PC-3 (cell line): ENCODE measurements around a stretch of chr11.

GRCh38 chr11:94876600-94877248, 96.6 kb downstream of the CWC15 start:
- RAMPAGE, long total RNA, result no peak

DNA sequence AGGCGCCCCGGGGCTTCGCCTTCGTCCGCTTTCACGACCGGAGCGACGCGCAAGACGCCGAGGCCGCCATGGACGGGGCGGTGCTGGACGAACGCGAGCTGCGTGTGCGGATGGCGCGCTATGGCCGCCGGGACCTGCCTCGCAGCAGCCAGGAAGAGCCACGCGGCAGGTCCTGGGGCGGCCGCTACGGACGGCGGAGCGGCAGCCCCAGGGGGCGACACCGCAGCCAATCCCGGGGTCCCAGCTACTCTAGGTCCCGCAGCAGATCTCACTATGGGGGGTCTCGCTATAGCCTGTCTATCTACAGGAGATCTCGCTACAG, 12.6 kb downstream of the KDM4E start:
- RAMPAGE, long total RNA, result no peak

DNA sequence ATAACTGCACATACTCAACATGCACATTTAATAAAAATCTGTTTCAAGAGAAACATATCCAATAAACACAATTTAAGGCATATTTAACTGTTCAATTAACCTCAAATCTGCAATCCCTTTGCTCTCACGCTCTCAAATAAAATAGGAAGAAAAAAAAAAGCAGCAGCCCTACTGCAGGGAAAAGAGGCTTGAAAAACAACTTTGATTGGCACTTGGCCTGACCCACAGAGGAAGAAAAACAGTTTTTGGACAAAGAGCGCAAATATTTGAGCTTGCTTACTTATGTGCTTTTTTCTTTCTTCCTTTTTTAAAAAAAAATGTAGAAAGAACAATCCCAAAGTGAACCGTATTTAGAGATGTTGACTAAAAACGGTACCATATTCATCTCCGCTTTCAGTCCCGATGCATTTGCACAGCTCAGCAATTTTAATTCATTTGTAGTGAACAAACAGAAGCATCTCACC, 1.6 kb downstream of the SESN3 start:
- RAMPAGE, long total RNA, result no peak

- RAMPAGE, long total RNA, result no peak
Observed at GRCh38 chr11:95242303-95243193, 11.5 kb upstream of the SESN3 start.

DNA sequence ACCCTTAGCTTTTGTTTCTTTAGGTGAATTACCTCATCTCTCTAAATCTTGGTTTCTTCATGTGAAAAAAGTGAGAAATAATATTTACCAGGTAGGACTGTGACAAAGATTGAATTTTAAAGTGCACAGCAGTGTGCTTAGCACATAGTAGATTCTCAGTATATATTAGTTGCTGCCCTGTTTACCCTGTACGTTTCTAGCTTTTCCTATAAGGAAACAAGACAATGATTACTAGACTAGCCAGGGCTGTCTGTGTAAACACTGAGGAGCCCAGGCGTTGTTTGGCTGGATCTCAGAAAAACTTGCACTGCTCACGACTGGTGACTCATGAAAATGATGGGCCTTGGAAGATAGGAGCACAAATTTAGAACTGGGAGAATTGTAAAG, 277.0 kb downstream of the FAM76B start:
- RAMPAGE, long total RNA, result no peak

DNA sequence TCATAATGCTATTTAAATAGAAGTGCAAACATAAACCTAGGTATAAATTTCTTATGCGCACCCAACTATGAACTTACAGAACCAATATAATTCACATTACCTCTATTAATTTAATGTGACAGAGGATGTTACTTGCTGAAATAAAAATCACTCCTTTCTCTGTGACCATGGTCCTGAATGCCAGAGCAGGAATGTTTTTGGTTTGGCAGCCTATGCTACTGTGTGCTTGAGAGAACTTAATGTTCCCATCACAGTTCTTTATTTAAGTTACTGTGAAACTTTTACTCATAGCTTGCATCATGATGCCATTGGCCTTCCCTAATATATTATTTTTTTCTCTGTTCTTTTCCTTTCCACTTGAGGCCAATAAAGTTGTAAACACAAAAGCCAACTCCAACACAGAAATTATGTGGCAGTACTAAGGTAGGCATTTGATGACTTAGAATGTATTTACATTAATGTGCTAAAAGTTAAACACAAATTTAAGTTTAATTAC, 142.2 kb downstream of the FAM76B start:
- RAMPAGE, long total RNA, result no peak

GRCh38 chr11:95682693-95683025, 106.9 kb downstream of the FAM76B start:
- RAMPAGE, long total RNA, result no peak

DNA sequence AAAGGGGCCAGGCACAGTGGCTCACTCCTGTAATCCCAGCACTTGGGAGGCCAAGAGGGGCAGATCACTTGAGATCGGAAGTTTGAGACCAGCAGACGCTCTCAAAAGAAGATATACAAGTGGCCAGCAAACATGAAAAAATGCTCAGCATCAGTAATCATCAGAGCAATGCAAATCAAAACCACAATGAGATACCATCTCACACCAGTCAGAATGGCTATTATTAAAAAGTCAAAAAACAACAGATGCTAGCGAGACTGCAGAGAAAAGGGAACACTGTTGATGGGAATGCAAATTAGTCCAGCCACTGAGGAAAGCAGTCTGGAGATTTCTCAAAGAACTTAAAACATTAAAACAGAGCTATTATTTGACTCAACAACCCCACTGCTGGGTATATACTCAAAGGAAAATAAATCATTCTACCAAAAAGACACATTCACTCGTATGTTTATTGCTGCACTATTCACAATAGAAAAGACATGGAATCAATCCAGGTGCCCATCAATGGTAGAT, 96.6 kb downstream of the FAM76B start:
- RAMPAGE, long total RNA, result no peak

GRCh38 chr11:95711181-95711515, 78.4 kb downstream of the FAM76B start:
- RAMPAGE, long total RNA, result no peak

GRCh38 chr11:95790624-95791412, 520 bp downstream of the CEP57 start:
- RAMPAGE, long total RNA, result no peak

DNA sequence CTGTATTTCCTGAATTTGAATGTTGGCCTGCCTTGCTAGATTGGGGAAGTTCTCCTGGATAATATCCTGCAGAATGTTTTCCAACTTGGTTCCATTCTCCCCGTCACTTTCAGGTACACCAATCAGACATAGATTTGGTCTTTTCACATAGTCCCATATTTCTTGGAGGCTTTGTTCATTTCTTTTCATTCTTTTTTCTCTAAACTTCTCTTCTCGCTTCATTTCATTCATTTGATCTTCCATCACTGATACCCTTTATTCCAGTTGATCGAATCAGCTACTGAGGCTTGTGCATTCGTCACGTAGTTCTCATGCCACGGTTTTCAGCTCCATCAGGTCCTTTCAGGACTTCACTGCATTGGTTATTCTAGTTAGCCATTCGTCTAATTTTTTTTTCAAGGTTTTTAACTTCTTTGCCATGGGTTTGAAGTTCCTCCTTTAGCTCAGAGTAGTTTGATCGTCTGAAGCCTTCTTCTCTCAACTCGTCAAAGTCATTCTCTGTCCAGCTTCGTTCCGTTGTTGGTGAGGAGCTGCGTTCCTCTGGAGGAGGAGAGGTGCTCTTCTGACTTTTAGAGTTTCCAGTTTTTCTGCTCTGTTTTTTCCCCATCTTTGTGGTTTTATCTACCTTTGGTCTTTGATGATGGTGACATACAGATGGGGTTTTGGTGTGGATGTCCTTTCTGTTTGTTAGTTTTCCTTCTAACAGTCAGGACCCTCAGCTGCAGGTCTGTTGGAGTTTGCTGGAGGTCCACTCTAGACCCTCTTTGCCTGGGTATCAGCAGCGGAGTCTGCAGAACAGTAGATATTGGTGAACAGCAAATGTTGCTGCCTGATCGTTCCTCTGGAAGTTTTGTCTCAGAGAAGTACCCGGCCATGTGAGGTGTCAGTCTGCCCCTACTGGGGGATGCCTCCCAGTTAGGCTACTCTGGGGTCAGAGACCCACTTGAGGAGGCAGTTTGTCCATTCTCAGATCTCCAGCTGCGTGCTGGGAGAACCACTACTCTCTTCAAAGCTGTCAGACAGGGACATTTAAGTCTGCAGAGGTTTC, 48.5 kb downstream of the MTMR2 start:
- RAMPAGE, long total RNA, result no peak

- RAMPAGE, long total RNA, result no peak
Observed at GRCh38 chr11:95924803-95925675, 1.1 kb upstream of the MTMR2 start.

GRCh38 chr11:96000794-96001442, 77.0 kb upstream of the MTMR2 start:
- RAMPAGE, long total RNA, result no peak

- RAMPAGE, long total RNA, result no peak
Observed at GRCh38 chr11:96150915-96151543, 192.0 kb downstream of the MAML2 start.

DNA sequence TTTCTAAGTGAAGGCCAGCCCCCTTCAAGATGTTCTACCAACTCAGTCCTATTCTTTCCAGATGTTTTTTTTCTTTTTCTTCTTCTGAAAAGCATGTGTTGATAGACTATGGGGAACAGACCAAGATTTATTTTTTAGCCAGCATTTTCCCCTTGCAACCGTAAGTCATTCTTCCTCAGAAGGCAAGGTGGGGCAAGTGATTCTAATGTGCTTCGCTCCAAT, 83.9 kb downstream of the MAML2 start:
- RAMPAGE, long total RNA, result no peak

DNA sequence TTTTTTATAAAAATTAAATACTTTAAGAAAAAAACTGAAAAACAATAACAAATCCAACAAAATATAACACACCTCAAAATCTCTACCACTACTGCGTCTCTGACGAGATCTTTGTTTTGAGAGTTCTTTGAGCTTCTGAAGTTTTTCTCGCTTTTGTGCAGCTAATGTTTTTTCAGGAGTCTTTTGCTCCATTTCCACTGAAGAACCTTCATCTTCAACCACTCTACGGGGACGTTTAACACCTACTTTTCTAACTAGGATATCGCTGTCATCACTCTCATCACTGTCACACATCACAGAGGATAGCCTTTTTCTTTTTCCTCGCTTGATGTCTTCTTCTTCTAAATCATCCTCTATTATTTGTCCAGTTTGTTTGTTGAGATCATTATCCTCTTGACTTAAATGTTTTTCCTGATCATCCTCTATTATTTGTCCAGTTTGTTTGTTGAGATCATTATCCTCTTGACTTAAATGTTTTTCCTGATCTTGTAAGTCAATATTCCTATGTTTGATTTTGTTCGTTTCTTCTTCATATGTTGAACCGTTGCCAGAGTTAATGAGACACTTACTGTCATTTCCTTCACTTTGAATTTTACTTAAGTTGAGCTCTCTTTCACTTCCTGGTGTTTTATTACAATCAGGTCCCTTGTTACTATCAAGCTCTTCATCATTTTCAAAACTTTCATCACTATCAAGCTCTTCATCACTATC, 5.7 kb downstream of the CCDC82 start:
- RAMPAGE, long total RNA, result no peak

DNA sequence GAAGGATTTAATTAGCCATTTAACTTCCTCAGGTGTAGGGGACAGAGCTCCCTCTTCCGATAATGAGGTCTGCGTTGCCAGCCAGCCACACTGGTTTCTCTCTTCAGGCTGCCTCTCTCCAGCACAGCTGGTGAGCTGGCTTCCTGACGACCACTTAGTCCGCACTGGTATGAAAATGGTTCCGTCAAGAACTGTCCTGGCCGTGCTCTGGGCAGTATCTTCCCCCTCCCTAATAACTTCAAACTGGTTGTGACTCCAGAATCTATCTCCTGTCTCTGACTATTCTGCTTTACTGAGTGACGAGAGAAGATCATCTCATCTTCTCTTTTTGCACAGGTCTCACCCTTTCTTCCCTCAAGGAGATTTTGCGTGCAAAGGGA, 49.2 kb downstream of the CNTN5 start:
- RAMPAGE, long total RNA, result no peak

DNA sequence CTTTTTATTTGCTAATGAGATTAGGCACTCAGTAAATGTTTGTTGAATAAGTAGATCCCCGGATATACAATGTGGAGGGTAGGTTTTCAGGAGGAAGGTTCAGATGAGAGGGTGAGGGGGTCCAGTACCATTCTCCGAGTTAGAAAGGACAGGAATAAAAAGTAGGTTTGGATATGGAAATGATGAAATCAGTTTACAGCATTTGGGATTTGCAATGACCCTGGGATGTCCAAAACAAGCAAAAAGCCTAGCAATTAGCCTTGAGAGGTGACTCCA, 101.5 kb upstream of the ARHGAP42 start:
- RAMPAGE, long total RNA, result no peak

DNA sequence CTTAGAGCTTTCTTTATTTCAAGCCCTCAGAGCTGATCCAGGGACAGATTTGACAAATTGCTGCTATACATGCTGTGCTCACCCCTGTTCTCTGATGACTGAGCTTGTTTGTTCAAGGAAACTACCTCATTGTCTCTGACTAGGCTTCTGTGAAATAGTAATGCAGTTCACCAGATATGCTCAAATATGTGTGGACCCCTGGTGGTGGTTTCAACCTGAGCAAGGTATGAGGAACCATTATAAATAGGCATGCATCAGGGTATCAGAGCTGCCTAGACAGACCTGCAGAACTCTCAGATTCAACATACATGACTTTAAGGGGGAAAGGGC, 141.2 kb downstream of the ARHGAP42 start:
- RAMPAGE, long total RNA, result no peak

GRCh38 chr11:100981247-100981851, 148.3 kb downstream of the PGR start:
- RAMPAGE, long total RNA, result no peak